Osteocyte (in vitro differentiated cells): ENCODE measurements around a stretch of chr3.

GRCh38 chr3:71247060-71248043, 336.2 kb downstream of the FOXP1 start:
- PRO-cap = no peak

GRCh38 chr3:71276326-71276989, 307.1 kb downstream of the FOXP1 start:
- PRO-cap = no peak

DNA sequence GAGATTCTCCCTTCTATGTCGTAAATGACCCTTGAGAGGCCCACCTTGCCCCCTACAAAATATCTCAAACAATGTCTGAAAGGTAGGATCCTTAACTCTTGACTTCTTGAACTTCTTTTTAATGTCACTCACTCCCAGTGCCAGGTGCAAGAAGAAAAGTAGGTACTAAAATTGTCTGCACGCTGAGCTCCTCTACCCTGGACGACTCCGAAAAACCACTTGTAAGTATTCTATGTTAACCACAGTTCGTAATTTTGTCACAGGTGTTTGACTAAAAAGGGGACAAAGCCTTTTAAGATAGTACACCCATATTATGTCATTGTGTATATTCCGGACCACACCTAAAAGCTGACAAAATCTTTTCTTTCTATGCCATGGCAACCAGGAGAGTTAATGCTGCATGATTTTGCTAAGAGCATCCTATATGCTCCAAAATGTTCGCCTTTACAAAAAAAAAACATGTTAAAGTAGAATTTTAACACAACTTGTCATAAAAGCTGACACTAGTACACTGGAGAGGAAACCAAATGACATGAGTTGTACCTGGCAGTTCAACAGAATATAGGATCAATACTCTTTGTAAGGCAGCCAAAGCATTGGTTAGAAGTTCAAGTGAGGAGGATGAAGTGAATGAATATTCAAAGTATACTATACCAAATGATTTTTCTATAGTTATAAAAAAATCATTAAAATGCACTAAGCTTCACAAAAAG, 210.5 kb downstream of the FOXP1 start:
- PRO-cap = no peak

DNA sequence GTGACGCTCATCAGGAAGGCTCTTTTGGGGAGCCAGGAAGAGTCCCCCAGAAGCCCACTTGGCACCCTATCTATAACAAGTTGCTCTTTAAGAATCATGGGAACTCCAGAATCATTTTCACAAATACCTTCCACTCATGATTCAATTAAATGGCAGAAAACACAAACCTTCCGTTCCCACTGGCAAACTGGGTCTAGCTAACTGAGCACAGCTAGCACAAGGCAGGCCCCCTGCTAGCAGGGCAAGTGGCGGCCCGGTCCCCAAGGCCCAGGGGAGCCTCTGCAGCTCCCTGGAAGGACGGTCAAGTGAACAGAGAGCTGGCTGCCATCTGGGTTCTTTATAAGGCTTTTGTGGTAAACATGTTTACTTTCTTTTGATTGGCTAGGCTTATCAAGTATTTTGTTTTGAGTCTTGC, 81.5 kb downstream of the FOXP1 start:
- PRO-cap = no peak

DNA sequence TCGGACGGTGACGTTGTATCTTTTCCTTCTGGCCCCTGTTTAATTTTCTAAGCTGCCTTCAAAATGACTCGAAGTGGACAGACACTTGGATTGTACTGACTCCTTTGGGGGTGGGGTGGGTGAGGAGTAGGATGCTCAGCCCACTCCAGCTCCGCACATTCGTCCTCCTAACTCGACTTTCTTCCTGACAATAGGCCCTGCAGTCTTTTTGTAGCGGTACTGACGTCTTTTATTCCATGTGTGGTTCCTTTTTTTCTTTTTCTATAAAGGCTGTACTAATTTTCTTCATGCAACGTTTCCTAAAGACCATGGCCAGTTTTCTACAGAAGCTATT, 1.5 kb downstream of the GPR27 start:
- PRO-cap = no peak

GRCh38 chr3:71806569-71807196, 21.7 kb upstream of the PROK2 start:
- PRO-cap = no peak

GRCh38 chr3:72078320-72079246, 293.6 kb upstream of the PROK2 start:
- PRO-cap = no peak

DNA sequence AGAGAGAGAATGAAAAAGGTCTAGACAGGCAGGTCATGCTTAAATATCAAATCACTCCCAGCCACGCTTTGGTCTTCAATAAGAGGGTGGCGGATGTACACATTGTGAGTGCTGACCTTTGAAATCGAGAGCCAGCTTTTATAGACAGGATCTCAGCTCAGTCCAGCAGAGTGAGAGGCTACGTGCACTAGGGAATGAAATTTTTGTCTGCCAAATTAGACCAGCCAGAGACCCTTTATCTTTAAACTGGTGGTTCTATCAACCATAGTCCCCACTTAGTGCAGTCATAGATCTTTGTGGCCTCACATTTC, 342.3 kb upstream of the PROK2 start:
- PRO-cap = no peak

- PRO-cap = no peak
These were observed 519.1 kb upstream of the PROK2 start for GRCh38 chr3:72304015-72304550.

DNA sequence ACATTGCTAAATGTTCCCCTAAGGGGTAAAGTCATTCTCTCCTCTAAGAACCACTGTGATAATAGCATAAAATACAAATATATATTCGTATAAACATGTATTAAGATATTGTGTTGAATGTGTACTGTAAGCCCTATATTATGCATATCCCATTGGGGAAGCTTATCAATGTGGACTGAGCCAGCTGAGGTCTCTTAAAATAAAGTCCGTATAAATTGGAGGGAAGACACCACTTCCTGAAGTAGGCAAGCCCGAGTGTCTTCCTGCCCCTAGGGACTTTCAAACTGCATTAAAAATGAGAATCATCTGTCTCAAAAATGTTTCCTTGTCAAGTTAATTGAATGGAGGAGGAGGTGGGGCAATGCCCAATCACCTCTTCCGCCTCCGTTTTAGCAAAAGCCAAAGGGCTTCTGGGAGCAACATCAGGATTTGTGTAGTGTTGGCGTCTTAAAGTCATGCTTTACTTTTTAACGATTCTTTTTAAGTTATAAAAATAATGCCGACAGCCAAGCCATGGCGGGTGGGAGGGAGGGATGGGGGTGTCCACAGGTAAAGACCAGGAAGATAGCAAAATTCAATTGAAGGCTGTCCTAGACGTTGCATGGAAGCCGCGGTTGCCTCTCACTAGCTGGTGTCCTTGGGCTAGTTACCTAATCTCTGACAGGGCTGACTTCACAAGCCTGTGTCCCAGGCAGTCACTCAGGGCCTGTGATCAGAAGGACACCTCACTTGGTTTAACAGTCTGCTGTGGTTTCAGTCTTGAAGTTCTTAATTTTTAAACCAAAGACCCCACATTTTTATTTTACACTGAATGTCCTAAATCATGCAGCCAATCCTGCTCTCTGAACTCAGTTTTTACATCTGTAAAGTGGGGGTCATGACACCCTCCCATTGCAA, 524.9 kb upstream of the PROK2 start:
- PRO-cap = no peak

GRCh38 chr3:72433928-72435104, 413.9 kb downstream of the SHQ1 start:
- PRO-cap = no peak

GRCh38 chr3:72487222-72487939, 360.9 kb downstream of the SHQ1 start:
- PRO-cap = unidirectional peak, plus-strand start at chr3:72487650

- PRO-cap = no peak
These were observed 357.3 kb downstream of the SHQ1 start for GRCh38 chr3:72491026-72491225.

GRCh38 chr3:72567502-72567941, 280.7 kb downstream of the SHQ1 start:
- PRO-cap = no peak

GRCh38 chr3:72739468-72740059, 108.7 kb downstream of the SHQ1 start:
- PRO-cap = no peak

DNA sequence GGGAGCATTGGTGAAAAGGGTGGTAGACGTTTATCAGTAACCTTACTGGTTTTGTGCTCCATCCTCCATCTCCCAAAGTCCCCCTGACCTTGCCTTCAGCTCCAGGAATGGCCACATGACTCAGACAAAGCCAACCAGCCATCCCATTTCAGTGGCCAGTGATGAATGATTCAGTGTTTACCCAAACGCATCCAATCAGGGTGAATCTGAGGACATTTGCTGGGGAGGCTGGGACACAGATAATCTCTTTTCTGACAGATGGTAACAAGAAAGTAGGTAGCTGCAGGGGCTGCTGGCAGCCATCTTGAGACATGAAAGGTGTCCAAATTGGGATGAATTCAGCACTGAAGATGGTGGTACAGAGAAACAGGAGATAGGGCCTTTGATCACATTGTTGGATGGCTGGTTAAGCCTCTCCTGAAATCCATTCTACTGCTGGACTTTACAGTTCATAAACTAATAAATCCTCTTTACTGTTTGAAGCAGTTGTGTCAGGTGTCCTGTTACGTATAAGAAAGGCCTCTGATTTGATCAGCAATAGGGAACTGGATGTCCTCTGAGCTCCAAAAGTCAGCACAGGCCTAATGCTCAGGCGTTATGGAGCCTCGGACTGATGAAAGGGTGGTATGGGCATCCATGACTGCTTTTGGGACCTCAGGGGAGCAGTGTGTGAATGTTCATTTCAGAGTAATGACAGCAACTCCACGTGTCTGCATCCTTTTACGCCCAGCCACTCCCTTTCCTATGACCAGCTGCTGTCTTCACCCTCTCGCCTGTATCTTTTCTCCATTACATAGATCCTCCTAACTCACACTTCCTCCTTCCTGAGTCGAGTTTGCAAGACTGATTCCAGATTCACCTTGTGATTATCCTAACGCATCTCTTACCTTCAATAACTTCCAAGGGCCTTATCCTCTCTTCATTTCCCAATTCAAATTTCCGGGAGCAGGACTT, 107.9 kb downstream of the SHQ1 start:
- PRO-cap = no peak

DNA sequence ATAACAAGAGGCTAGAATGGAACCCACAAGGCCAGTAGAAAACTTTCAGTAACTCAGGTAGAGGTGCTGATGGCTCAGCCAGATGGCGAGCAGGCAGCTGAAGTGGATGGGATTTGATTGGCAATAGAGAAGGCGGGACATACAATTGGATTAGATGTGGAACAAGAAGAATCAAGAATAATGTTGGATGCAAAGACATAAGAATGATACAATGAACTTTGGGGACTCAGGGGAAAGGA, 276.8 kb downstream of the PDZRN3 start:
- PRO-cap = no peak

DNA sequence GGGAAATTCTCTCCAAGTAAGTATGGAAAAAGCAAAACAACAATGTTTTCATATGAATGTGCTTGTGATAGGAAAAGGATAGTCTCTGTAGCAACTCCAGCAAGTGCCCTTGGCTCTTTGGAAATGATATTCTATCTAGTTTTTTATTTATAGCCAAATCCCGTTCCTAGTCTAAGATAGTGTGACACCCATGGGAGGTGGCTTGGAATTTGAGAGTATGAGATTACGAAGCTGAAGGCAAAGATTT, 119.9 kb downstream of the PDZRN3 start:
- PRO-cap = no peak

- PRO-cap = no peak
These were observed 112.7 kb downstream of the PDZRN3 start for GRCh38 chr3:73511986-73512484.

GRCh38 chr3:73624012-73624853, 508 bp downstream of the PDZRN3 start:
- PRO-cap = no peak